Measurements from ENCODE around the genes PARP4, CENPJ and CDK8.

DNA sequence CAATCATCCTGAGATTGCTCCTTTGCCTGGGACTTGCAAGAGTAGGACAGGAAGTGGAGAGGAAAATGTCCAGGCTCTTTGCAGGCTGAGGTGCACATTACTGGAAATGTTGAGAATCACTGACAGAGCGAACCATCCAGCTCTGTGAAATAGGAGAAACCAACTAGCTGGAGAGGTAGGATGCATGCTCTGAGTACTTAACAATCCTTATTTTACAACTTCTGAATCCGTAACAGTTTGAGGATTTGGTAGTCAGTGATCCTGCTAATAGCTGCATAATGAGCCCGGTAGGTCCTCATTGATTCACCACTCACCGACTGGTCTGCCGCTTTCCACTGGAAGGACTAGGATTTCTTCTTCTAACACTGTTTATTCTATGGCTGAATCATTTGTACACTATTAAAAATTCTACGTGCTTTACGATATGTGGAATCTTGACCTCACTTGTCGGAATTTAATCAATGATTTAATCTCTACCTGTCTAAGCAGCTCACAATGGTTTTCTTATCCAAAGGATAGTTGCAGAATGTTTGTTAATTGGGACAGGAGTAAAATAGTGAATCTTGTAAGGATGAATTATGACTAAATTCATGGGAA, 33.9 kb downstream of the SPATA13 start:
- PRO-cap, 5 experiments = no peak in any of the 5 experiments
- RAMPAGE, long total RNA, 2 experiments = no peak in any of the 2 experiments
- RRBS = no CpG with 5 or more reads among the region's 8 CpGs

DNA sequence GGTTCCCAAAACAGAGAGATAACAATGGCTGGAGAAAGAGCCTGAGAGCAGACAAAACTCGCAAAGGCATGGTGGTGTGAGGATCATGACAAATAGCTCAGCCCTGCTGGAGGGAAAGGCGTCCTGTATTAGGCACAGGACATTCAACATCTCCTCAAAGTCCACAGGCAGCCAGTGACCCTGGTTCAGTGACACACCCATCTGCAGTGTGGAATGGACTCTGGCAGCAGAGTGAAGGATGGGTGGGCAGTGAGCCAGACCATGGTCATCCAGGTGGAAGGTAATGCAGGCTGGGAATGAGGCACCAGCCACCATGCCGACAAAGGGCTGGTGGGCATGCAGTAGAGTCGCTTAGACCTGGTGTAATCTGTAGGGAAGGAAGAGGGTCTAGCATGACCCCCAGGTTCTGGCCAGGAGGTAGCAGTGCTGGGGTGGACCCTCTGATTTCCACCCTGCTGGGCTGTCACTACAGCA, 57.5 kb downstream of the SPATA13 start:
- PRO-cap, 5 experiments = peak in 1 of 5 experiments; most common minus-strand start position 99 of the sequence (in 1)
- RAMPAGE, long total RNA, 2 experiments = no peak in any of the 2 experiments
- RRBS = no CpG with 5 or more reads among the region's 4 CpGs

DNA sequence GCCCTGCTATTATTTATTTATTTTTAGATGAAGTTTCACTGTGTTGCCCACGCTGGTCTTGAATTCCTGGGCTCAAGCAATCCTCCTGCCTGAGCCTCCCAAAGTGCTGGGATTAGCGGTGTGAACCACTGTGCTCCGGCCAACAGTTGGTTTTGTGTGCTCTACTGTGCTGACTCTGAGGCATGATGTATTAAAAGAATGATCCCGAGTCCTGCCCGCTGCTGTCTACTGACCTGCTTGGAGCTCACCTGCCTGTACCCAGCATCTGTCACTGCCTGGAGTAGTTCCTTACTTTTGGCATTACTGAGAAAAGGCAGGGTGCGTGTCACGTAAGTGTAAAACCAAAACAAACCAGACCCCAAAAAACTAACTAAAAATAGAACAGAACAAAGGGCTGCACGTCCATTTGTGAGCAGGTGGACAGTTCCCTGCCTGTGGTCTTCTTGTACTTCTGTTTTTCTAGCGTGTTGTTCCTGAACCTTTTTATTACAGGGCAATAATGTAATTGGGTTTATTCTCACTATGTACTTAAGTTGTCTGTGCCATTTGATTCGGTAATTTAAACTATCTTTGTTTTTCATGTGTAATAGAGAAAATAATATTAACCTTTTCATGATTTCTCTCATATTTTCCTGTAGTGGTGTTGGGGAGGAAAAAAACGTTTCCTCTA, 63.5 kb upstream of the C1QTNF9 start:
- PRO-cap, 5 experiments = no peak in any of the 5 experiments
- RAMPAGE, long total RNA, 2 experiments = no peak in any of the 2 experiments
- RRBS = no CpG with 5 or more reads among the region's 11 CpGs

DNA sequence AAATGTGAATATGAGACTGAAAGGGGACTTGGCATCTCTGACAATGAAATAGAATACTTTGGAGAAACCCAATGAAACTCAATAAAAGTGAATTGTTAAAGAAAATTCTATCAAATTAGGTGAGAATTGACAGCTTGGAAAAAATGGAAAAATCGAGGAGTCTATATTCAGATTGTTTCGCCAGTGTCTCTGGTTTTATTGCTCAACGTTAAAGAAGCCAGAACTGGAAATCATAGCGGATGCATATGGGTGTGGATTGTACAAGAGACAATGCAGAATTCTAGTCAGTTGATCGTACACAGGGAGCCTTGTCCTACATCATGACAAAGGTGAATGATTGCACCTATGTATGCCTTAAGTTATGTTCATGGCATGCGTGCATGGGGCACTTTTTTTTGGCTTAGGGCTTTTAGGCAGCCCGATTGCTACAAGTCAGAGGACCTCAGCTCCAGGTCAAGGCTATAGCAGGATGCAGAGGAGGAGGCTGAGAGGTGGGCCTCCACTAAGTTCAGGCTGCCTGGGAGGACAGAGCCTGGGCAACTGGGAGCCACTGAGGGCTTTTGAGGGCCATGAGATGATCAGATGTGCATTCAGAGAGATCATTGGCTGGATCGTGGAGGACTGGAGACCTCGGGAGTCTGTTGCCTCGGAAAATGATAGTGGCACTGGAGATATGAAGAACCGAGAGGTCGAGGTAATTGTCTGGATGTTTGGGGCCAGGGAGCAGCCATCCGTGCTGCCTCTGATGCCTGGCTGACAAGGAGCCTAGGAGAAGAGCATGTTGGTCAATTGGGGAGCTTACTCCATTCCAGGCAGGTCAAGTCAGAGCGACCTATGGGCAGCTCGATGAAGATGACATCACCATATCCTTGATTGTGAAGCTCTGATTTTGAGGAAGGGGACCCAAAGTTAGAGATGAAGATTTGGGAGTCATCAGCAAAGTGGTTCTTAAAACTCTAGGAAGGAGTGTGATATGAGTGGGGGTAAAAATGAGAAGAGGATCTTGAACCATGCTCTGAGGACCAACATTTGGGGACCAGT, 48.5 kb upstream of the C1QTNF9 start:
- PRO-cap, 5 experiments = no peak in any of the 5 experiments
- RAMPAGE, long total RNA, 2 experiments = no peak in any of the 2 experiments
- RRBS = no CpG with 5 or more reads among the region's 15 CpGs

DNA sequence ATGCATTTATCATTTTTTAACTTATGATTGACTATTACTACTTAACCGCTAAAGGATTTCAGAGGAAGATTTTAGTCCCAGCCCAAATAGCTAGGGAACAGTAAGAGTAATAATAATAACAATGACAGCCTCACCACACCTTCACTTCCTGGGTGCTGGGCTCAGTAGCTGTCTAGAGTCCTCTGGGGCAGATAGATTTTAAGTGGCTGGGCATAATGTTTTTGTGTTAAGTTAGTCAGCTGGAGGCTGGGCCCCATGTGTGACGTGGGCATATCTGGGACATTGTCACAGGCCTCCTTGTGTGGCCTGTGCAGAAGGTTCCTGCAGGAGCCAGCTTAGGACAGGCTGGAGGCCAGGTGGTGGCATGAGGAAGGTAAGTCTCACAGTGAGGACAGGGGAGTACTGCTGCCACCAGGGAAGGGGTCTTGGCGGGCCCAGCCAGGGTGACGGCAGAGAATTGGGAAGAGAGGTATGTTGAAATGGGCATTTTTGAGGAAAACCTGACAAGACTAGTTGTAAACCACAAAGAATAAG, 19.6 kb upstream of the C1QTNF9 start:
- PRO-cap, 5 experiments = no peak in any of the 5 experiments
- RAMPAGE, long total RNA, 2 experiments = no peak in any of the 2 experiments
- RRBS = no CpG with 5 or more reads among the region's 4 CpGs

DNA sequence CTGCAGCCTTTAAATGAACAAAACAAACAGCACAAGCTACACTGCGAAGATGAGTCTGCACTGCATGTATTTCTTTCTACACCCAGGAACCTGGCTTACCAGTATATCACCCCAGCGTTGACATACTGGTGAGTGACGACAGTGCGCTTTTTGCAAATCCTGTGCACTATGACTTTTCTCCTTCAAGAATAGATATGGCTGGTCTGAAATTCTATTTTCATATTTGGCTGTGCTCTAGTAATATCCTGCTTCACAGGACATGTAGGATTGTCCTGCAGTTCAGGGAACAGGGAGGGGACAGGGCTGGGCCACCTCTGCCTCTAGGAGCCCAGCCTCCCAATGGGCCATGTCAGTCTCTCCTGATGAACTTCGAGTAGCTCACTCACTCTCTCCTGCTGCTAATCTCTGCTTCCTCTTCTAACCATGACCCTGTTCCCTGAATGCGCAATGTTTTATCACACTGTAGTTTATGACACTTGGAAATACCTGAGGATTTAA, 9.4 kb downstream of the PARP4 start:
- PRO-cap, 5 experiments = no peak in any of the 5 experiments
- RAMPAGE, long total RNA, 2 experiments = no peak in any of the 2 experiments
- RRBS = no CpG with 5 or more reads among the region's 6 CpGs

- PRO-cap, 5 experiments = peak in 5 of 5 experiments; most common plus-strand start chr13:24512839 (in 4); most common minus-strand start chr13:24512749 (in 5)
- RAMPAGE, long total RNA, 2 experiments = start-site peak on the minus strand in 2 of 2 experiments, at chr13:24512740-24512780 at its widest, 147 to 3,025 reads per replicate
- RRBS = 2% methylated on average over 17 of the region's 30 CpGs
Measured at GRCh38 chr13:24512707-24513084, at the start of gene PARP4. Gene PARP4 (minus strand): TSS chr13:24512778.

GRCh38 chr13:24922149-24923256, at the start of gene CENPJ:
Gene CENPJ (minus strand): TSS chr13:24922861.
- PRO-cap, 5 experiments = peak in 5 of 5 experiments; most common plus-strand start chr13:24923036 (in 1); most common minus-strand start chr13:24922910 (in 4)
- RAMPAGE, long total RNA, 2 experiments = start-site peak on the minus strand in 1 of 2 experiments, at chr13:24922812-24922867 at its widest, 88 reads per replicate
- RRBS = 1% methylated on average over 32 of the region's 87 CpGs

GRCh38 chr13:24925564-24926212, 3.0 kb upstream of the CENPJ start:
- PRO-cap, 5 experiments = no peak in any of the 5 experiments
- RAMPAGE, long total RNA, 2 experiments = no peak in any of the 2 experiments
- RRBS = no CpG with 5 or more reads among the region's 11 CpGs

DNA sequence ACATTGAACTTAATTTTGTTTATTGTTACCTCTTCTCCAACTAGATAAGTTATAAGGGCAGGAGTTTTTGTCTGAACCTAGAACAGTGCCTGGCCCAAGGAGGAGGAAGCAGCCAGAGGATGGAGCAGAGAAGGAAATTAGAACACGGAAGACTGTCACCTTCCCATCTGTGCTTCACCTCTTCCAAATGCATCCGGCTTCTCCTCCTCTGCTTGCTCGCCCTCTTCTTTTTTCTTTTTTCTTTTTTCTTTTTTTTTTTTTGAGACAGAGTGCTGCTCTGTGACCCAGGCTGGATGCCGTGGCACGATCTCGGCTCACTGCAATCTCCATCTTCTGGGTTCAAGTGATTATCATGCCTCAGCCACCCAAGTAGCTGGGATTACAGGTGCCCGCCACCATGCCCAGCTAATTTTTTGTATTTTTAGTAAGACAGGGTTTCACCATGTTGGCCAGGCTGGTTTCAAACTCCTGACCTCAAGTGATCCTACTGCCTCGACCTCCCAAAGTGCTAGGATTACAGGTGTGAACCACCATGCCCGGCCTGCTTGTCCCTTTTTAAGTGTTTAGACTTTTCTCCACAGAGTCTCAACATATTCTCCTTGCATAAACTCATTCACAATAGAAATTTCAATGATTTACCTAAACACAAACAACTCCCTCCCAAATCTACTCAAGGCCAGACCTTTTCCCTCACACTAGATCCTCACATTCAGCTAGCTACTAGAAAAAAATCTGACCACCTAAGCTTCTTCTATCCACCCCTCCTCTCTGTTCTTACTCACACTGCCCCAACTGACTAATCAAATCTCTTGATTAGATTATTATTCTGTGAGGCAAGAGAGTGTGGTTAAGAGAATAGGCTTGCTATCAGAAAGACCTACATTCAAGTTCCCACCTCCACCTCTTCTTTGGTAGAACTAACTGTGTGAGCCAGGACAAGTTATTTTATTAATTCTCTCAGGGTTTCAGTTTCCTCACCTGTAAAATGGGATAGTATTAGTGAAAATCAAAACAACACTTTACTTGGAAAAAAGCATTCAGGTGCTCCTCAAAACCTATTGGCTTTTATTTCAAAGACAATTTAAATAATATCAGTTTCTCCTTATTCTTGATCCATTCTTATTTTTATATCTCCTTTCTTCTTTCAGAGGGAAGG, 4.5 kb downstream of the MTMR6 start:
- PRO-cap, 5 experiments = no peak in any of the 5 experiments
- RAMPAGE, long total RNA, 2 experiments = no peak in any of the 2 experiments
- RRBS = no CpG with 5 or more reads among the region's 9 CpGs

GRCh38 chr13:25489174-25489818, 117.5 kb downstream of the ATP8A2 start:
- PRO-cap, 5 experiments = no peak in any of the 5 experiments
- RAMPAGE, long total RNA, 2 experiments = no peak in any of the 2 experiments
- RRBS = no CpG with 5 or more reads among the region's 17 CpGs

GRCh38 chr13:26012869-26013540, 38.8 kb downstream of the SHISA2 start:
- PRO-cap, 5 experiments = no peak in any of the 5 experiments
- RAMPAGE, long total RNA, 2 experiments = no peak in any of the 2 experiments
- RRBS = no CpG with 5 or more reads among the region's 19 CpGs

DNA sequence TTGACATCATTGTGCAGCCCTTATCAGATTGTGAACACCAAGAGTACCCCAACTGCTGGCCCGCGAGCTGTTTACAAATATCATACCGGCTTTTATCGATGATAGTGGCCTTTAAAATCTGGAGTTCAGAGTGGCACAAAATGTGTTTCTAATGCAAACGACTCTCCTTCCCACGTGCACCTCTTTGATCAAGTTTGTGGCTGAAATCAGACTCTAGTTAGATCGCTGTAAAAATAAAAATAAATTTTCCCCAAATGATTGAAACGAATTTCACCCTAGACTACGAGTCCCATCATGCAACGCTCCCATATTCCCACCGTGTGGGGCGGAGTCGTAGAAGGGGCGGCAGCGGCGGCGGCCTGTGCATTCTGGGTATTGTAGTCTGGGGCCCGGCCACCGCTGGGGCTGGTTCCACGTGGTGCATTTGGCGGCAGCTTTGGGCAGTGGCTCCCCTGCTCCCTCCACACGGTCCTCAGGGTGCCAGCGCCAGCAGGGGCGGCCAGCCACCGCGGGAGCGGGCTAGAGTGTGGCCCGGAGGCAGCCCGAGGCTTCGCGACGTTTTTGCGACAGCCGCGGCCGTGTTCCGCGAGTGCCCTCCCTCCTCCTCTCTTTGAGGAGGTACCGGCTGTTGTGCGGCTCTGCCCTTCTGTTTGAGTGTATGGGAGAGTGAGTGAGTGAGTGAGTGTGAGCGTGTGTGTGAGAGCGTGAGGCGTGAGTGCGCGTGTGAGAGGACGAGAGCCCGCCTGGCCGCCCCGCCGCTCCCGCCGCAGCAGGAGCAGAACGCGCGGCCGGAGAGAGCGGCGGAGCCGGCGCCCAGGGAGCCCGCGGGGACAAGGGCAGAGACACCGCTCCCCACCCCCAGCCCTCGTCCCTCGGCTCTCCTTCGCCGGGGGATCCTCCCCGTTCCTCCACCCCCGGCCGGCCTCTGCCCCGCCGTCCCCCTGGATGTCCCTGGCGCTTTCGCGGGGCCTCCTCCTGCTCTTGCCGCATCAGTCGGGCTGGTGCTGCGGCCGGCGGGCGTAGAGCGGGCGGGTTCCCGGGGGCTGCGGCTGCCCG, at the start of gene CDK8:
Gene CDK8 (plus strand): TSS at position 613 of the 1,056 bp plus-strand sequence.
- PRO-cap, 5 experiments = peak in 5 of 5 experiments; most common plus-strand start position 366 of the sequence (in 3); most common minus-strand start position 563 of the sequence (in 2)
- RAMPAGE, long total RNA, 2 experiments = no peak in any of the 2 experiments
- RRBS = under 1% methylated on average over 15 of the region's 86 CpGs

- PRO-cap, 5 experiments = no peak in any of the 5 experiments
- RAMPAGE, long total RNA, 2 experiments = no peak in any of the 2 experiments
- RRBS = no CpG with 5 or more reads among the region's 3 CpGs
Measured at GRCh38 chr13:26316720-26317237, 62.9 kb downstream of the CDK8 start.

DNA sequence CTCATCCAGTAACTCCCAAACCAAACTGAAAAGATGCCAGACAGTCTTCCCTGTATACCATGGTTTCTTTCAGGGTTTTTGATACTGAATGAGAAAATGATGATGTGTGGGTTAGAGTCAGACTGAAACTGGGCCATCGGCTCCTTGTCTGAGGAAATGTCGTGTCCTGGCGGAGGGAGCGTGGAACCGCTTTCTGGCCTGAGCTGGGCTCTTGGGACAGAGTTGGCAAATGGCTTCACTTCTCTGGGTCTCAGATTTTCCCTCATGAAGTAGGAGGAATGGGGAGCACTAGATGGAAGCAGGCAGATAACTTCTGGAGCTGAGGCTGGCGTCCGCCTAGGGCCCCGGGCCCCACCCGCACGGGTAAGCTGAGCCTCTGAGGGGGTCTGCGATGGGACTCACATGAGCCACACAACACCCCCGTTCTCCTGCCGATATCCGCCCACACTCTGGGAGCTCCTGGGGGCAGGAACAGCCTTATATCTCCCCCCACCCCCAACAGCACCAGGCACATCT, 133.3 kb upstream of the WASF3 start:
- PRO-cap, 5 experiments = no peak in any of the 5 experiments
- RAMPAGE, long total RNA, 2 experiments = no peak in any of the 2 experiments
- RRBS = no CpG with 5 or more reads among the region's 14 CpGs

- PRO-cap, 5 experiments = no peak in any of the 5 experiments
- RAMPAGE, long total RNA, 2 experiments = no peak in any of the 2 experiments
- RRBS = no CpG with 5 or more reads among the region's 4 CpGs
Measured at GRCh38 chr13:26460611-26460901, 96.9 kb upstream of the WASF3 start.

DNA sequence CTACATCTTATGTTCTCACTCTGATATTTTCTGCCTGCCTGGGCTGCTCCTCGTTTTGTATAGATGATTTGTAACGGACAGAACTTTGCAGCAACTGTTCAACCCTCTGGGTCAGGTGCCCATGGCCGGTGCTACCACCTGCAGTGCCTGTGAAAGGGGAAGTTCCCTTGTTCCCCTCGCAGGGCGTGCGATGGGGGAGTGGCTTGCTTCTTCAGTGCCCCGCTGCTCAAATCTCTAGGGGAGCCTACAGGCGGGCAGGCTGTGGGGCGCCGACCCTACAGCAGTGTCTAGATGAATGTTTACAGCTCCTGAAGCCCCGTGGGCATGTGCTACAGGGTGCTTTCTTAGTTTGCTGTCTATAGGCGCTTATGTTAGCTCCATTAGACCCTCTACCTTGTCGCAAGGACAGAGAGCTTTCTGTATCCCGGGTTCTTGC, 24.7 kb upstream of the GPR12 start:
- PRO-cap, 5 experiments = no peak in any of the 5 experiments
- RAMPAGE, long total RNA, 2 experiments = no peak in any of the 2 experiments
- RRBS = no CpG with 5 or more reads among the region's 14 CpGs

DNA sequence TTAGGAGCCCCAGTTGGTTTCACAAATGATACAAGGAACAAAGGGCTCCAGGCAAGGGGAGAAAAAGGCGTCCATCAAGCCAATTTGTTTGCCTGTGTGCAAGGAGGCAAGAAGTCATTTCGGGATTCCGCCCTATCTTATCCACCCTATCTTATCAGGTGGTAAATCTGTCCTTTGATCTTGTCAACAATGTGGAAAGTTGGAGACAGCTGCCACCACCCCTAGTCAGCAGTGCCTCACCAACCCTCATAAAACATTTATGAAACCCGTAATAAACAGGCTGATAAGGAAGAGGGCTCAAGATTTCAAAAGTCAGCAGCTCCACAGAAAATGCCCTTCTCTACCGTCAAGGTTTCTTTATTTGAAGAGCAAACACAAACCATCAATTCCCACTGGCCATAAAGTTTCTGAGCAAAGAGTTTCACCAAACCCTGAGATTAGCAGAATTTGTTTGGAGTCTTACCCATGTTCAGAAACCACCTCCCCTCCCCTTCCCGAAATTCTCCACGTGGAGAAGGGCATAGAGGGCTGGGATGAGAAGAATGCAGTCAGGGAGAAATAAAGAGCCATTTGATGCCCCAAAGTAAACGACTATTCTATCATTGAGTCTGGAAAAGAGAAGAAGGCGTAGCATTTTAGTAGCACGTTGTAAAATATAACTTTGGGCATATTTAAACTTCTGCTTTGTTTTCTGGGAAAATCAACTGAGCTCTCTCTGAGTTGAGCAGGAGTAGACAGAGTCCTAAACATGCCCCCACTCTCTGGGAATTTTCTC, 196.1 kb upstream of the GPR12 start:
- PRO-cap, 5 experiments = no peak in any of the 5 experiments
- RAMPAGE, long total RNA, 2 experiments = no peak in any of the 2 experiments
- RRBS = no CpG with 5 or more reads among the region's 10 CpGs

DNA sequence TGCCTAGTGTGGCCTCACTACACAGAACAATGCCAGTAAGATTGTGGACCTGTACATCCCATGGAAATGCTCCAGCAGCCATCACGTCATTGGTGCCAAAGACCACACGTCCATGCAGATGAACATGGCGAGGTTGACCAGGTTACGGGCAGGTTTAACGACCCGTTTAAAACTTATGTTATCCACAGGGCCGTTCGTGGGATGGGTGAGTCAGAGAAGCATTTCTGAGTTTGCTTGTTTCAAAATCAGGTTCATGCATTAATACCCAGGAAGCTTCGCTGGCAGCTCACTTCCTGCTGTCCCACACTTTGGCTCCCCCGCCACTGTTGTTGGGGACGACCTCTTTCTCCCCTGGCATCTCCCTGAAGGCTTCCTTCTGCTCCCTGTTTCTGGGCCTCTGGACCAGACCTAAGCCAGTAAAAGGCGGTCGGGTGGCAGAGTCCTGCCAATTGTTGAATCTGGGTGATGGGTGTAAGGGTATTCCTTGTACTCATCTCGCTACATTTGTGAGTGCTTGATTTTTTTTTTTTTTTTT, 194.0 kb downstream of the USP12 start:
- PRO-cap, 5 experiments = no peak in any of the 5 experiments
- RAMPAGE, long total RNA, 2 experiments = no peak in any of the 2 experiments
- RRBS = no CpG with 5 or more reads among the region's 14 CpGs

DNA sequence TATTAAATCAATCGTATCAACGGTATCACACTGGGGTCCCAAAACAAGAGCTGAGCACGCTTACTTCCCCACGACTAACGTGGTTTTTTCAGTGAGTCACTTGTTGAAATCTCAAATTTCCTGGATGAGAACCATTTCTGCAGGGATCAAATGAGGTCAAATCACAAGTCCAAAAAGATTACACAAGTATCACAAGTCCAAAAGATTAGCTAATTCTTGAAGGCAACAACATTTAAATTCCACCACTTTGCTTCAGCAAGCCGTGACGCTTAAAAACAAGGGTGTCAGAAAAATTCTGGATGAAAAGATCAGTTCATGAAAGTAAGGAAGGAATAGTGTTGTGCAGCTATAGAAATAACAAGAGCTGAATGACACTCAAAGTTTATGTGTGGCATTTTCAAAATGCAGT, 40.9 kb downstream of the USP12 start:
- PRO-cap, 5 experiments = peak in 4 of 5 experiments; most common plus-strand start position 235 of the sequence (in 1); most common minus-strand start position 79 of the sequence (in 3)
- RAMPAGE, long total RNA, 2 experiments = no peak in any of the 2 experiments
- RRBS = no CpG with 5 or more reads among the region's 7 CpGs

All from liver (tissue), 9 donors.